Measurements from ENCODE around the genes OR1Q1 and OR5C1.

DNA sequence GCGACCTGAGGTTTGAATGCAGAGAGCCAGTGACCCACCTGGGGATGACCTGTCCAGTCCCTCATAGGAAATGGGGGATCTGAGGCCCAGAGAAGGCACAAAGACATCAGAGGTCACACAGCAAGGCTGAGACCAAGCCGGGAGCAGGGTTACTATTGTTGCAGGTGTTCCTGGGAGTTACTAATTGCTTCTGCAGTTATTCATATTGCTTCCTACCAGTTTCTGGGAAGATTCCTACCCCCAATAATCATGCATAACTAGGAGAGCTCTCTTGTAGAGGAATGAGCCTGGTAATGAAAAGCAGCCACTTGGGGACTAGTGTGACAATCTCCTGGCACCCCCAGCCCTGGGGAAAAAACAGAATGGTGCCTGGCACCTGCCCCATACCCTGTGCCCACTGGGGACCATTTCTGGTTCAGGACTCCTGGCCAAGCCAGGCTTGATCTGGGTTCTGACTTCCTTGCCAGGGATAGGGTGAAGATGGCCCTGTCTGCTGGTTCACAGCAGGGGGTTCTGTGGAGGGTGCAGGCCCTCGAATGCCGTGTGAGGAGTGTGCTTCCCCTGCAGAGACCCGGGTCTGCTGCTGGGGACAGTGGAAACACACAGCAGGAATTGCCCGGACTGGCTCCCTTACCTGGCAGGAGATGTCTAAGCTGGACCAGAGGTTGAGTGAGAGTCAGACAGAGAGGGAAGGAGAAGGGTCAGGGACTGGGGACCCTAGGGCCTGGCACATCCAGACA, 106.3 kb downstream of the DAB2IP start:
- RRBS, result no CpG with 5 or more reads among the region's 6 CpGs

DNA sequence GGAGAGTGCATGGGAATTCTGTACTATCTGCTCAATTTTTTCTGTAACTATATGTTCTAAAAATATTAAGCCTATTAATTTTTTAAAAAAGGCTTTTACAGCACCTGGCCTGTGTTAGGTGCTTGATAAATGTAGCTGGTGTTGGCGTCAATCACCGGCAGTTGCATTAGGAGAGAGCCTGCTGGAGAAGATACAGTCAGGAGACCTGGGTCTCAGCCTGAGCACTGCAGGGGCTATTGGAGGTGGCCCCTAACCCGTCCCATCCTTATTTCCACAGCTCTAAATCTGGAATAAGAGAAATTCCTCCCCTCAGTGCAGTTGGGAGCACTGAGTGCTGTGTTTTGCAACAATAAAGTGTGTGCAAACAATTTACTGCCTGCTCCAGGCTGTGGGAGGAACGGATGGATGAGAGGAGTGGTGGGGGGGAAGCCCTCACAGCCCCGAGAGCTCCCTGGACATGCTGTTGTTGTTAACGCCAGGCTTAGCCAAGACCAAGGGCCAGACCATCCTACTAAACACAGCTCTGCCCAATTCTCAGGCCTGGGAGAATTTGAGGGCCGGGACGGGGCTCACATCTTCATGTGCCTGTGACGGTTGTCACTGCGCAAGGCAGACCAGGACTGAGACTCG, 200.1 kb downstream of the DAB2IP start:
- RRBS, result no CpG with 5 or more reads among the region's 11 CpGs

DNA sequence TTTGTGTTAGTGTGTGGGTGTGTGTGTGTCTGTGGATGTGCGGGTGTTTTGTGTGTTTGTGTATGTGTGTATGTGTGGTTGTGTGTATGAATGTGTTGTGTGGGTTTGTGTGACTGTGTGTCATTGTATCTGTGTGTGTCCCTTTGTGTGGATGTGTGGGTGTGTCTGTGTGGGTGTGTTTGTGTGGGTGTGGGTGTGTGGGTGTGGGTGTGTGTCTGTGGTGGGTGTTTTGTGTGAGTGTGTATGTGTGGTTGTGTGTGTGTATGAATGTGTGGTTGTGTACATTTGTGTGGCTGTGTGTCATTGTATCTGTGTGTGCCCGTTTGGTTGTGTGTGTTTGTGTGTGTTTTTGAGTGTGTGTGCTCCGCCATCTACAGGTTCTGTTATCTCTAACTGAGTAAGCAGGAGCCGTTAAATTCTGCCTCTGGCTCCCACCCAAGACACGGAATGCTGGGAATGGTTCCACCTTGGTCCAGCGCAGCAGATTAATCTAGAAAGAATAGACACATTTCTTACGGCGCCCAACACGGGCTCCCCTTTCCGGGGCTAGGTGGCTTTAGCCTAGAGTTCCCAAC, 197.3 kb downstream of the TTLL11 start:
- RRBS, result no CpG with 5 or more reads among the region's 10 CpGs

DNA sequence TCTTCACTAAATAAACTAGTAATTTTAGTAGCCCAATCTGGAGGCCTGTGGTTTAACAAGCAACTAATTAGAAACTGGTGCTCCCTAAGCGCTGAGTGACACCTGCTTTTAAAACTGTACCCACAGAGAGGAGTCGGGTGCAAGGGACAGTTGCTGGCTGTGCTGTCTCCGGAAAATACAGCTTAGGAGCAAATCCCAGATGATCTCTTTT, 148.2 kb downstream of the TTLL11 start:
- RRBS, result no CpG with 5 or more reads among the region's 3 CpGs

DNA sequence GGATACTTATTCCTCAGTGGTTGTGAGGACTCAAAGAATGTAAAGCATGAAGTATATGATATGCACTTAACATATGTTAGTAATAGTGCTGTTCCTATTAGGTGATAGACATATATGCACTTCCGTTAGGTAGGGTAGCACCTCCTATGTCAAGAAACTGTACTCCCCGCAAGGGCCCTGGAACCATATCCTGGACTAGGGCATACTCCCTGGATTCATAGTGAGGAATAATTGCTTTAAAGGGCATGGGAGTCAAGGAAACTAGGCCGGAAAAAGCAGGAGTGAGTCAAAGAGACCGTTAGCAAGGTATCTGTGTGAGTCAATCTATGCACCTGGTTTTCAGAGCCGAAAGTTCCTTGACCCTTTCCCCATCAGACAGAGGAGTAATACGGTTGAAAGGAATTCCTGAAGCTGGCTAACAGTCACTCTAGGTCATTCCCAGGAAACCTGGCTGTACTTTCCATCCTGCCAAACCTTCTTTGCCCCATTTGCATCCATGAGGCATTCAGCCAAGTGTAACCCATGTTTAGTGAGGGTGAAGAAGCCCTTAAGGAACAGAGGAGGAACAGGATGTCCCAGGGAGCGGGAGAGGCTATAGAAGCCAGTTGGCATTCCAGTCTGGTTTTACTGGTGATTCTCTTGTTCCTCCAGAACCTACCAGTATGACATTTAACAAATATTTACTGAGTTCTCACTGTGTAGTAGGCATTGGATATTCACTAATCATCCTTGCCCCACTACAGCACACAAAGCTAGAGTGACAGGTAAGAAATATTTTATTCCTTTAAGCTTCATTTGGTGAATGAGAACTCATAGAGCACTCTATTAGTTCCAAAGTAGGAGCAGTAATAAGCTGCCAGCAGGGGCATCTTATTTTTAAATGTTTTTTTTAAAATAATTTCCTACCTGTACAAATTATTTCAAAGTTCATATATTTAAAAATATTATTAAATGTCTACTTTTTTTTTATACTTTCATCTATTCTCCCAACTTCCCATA, 16.1 kb downstream of the RBM18 start:
- RRBS, result no CpG with 5 or more reads among the region's 7 CpGs

DNA sequence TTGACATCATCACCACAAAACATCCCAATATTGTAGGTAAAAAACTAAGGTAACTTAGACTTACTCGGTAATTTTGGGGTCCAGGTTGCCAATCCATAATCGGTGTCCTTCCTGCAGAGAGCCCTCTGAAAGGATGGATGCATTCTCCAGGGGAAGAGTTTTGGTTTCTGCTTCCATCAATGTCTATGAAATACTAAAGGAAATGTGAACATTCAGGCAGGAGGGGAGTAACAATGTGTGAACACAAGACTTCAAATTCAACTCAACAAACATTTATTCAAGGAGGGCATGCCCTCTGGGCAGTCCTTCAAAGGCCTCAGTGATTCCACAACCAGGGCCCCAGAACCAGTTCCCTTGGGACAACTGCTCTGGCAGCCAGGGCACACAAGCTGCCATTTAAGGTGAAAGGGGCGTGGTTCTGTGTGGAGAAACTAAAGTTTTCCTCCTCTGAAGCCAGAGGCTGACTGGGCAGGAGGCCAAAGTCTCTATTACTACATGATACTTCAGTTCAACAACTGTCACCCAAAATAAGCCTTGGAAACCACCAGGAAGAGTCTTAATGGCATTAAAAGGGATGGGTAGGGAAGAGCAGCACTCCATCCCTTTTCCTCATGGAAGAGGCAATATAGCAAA, 3.2 kb downstream of the RBM18 start:
- RRBS, result no CpG with 5 or more reads among the region's 3 CpGs

GRCh38 chr9:122291488-122292078, 26.9 kb downstream of the MRRF start:
- RRBS, result no CpG with 5 or more reads among the region's 6 CpGs

- RRBS, result no CpG with 5 or more reads among the region's 1 CpG
These were observed 463 bp upstream of the PTGS1 start for GRCh38 chr9:122370464-122370657.

DNA sequence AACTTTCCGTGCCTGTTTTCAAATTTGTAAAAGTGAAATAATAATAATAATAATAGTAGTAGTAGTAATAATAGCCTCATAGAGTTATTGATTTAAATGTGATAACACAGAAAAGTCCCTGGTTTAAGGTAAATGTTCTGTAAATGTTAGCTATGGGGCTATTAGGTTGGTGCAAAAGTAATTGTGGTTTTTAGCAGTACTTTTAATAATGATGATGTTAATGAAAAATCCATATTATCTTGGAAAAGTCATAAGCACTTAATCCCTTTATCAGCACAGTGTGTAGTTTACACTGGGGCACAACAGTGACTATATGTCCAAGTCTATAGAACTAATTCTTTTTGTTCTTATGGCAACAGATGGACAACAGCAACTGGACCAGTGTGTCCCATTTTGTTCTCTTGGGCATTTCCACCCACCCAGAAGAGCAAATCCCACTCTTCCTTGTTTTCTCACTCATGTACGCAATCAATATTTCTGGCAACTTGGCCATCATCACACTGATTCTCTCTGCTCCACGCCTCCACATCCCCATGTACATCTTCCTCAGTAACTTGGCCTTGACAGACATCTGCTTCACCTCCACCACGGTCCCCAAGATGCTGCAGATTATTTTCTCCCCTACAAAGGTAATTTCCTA, at the start of gene OR1Q1:
Gene OR1Q1 (plus strand): TSS at position 360 of the 640 bp plus-strand sequence.
- RRBS, result no CpG with 5 or more reads among the region's 4 CpGs

DNA sequence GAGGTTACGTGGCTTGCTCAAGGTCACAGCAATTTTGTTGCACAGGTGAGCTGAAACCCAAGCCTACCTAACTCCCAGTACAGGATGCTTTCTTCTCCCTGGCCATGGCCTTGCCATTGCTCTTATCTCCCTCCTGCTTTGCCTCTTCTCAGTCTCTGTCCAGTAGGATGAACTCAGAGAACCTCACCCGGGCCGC, at the start of gene OR5C1:
Gene OR5C1 (plus strand): TSS at position 168 of the 196 bp plus-strand sequence.
- RRBS, result no CpG with 5 or more reads among the region's 3 CpGs

- RRBS, result no CpG with 5 or more reads among the region's 9 CpGs
These were observed 189 bp downstream of the OR5C1 start for GRCh38 chr9:122788962-122789281.

GRCh38 chr9:122974966-122975864, 34.4 kb downstream of the RABGAP1 start:
- RRBS, result no CpG with 5 or more reads among the region's 6 CpGs

GRCh38 chr9:123033907-123034195, 384 bp downstream of the GPR21 start:
- RRBS, result no CpG with 5 or more reads among the region's 3 CpGs

GRCh38 chr9:123036692-123037415, 3.4 kb downstream of the GPR21 start:
- RRBS, result no CpG with 5 or more reads among the region's 3 CpGs

GRCh38 chr9:123041895-123042480, 8.5 kb downstream of the GPR21 start:
- RRBS, result no CpG with 5 or more reads among the region's 1 CpG

DNA sequence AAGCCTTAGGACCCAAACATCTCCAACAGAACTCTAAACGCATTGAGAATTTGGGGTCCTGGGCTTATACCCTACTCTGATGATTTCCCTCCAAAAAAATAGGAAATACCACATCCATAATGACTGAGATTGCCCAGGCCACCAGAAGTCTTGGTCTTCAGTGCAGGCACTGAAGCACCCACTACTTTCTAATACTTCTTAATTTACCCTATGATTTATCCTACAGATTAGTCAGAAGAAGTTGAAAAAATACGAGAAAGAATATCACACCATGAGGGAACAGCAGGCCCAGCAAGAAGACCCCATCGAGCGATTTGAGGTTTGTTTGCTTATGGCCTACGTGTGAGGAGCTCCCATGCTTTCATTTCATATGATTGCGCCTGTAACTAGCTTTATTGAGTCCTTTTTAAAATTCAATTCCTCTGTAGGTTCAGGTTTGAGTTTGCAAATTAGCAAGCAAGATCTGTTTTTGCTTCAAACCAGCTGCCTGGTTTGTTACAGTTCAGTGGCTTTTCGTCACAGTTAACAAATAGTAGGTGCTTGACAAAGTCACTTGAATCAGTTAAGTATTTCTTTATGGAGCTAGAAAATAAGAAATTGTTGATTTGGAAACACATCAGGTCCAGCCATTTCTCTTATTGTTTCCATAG, 56.2 kb downstream of the GPR21 start:
- RRBS, result no CpG with 5 or more reads among the region's 7 CpGs

GRCh38 chr9:123131364-123132131, 98.1 kb downstream of the GPR21 start:
- RRBS, result no CpG with 5 or more reads among the region's 2 CpGs

DNA sequence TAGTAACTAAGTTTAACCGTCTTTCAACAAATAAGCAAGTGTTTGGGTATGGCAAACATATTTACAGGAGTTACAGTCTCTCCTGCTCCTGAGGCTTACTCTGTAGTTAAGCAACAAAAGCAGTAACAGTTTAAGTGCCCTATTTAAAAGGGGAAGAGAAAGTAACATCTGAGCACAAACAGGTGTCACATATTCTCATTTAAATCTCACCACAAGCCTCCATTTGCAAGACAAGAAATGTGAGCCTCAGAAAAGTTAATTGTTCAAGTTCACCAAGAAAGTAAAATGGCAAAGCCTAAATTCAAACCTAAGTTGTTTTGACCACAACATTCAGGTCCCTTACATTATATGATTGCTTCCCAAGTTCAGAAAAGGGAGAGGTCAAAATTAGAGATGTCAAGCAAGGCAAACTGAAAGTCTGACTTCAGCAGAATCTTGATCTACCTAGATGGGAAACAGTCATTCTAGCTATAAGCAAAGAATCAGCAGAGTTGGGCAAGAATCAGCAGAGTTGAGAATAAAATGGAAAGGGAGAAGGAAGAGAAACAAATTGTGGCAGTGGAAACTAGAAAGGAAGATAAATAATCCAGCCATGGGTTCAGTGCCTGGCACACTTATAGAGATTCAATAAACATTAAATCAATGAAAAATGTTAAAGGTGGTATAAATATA, 93.4 kb downstream of the STRBP start:
- RRBS, result no CpG with 5 or more reads among the region's 1 CpG

DNA sequence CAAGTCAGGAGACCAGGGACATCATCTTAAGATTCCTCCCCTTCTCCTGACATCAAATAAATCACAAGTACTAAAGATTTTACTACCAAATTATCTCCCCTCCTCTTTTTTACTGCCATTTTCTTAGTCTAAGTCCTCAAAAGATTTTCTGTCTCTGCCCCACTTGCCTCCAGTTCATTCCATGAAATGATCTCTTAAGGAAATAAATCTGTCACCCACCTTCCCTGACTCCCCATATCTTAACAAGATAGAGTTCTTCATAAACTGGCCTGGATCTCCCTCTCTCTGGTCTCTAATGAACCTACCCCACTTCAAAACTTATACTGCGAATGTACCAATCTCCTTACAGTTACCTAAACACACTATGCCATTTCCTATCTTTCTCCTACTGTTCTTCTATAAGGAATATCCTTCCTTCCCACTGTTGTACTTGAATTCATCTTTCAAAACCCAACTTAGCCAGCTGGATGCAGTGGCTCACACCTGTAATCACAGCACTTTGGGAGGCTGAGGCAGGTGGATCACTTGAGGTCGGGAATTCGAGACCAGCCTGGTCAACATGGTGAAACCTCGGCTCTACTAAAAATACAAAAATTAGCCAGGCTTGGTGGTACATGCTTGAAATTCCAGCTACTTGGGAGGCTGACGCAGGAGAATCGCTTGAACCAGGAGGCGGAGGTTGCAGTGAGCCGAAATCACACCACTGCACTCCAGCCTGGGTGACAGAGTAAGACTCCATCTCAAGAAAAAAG, 36.6 kb downstream of the STRBP start:
- RRBS, result no CpG with 5 or more reads among the region's 8 CpGs

GRCh38 chr9:123266444-123267615, 1.6 kb downstream of the STRBP start:
- RRBS, result no CpG with 5 or more reads among the region's 11 CpGs

Data from UCH-1 (cell line).